Progenitor cell of endocrine pancreas (in vitro differentiated cells): ENCODE data around the gene EFNA2.

DNA sequence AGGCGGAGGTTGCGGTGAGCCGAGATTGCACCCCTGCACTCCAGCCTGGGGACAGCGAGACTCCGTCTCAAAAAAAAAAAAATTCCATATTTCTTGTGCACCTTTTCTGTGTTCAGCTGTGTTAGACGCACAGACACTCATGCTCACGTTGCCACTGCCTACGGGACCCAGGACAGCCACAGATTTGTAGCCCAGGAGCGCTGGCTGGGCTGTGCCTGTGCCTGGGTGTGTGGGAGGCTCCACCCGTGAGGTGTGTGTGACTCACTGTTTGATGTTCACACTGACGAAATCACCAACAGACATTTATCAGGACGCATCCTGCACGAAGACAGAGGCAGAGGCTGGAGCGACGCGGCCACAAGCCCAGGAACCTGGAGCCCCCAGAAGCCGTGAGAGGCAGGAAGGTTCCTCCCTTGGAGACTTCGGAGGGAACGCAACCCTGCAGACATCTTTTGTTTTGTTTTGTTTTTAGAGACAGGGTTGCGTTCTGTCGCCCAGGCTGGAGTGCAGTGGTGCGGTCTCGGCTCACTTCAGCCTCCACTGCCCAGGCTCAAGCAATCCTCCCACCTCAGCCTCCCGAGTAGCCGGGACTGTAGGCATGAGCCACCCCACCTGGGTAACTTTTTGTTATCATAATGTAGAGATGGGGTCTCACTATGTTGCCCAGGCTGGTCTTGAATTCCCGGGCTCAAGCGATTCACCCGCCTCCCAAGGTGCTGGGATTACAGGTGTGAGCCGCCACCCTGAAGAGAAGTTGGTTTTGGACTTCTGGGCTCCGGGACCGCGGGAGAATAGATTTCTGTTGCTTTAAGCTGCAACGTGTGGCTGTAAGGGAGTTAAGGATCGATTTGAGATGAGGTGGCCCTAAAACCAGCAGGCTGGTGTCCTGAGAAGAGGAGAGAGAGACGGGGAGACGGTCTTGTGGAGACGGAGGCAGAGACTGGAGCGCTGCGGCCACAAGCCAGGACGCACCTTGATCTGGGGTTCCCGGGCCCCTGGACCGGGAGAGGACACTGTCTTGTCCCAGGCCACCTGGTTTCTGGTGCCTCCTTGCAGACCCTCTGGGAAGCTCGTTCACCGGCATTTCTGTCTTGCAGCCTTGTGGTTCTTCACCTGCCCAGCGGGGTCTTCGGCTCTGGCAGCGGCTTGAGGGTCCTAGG is 24.9 kb upstream of the WDR18 start:
- PRO-cap = no peak

DNA sequence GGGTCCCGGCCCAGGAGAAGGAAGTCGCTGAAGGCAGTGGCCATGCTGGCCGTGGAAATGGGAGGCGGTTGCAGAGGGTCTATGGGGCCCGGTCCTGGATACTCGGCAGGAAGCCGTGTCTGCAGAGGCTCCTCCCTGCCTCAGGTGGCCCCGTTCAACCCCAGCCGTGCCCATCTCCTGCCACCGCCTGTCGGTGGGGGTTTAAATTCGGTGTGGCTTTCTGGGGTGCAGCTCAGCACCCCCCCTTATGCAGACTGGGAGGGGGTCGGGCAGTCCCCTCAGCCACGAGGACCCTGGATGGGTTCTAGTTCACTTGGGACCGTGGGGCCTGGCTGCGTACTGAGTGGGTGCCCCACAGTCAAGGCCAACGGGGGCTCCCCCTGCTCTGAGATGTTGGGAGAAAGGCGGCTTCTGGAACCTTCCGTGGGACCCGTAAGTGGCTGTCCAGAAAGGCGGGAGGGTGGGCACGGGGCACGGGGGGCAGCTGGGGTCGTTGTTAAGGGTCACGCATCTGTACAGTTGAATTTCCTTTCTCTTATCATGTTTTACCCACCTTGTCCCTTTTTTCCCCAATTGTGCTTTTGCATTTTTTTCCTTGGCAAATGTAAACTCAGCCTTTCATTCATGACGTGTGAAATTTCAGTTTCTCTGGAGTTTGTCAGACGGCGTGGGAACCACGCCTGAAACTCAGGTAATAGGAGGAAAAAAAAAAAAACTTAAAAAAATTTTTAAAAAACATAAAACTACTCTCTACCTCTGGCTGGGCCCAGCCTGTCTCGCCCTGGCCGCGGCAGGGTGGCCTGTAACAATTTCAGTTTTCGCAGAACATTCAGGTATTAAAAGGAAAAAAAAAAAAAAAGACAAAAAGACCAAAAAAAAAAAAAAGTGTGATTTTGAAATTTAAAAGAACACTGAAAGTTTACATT is 9.0 kb upstream of the WDR18 start:
- PRO-cap = no peak

DNA sequence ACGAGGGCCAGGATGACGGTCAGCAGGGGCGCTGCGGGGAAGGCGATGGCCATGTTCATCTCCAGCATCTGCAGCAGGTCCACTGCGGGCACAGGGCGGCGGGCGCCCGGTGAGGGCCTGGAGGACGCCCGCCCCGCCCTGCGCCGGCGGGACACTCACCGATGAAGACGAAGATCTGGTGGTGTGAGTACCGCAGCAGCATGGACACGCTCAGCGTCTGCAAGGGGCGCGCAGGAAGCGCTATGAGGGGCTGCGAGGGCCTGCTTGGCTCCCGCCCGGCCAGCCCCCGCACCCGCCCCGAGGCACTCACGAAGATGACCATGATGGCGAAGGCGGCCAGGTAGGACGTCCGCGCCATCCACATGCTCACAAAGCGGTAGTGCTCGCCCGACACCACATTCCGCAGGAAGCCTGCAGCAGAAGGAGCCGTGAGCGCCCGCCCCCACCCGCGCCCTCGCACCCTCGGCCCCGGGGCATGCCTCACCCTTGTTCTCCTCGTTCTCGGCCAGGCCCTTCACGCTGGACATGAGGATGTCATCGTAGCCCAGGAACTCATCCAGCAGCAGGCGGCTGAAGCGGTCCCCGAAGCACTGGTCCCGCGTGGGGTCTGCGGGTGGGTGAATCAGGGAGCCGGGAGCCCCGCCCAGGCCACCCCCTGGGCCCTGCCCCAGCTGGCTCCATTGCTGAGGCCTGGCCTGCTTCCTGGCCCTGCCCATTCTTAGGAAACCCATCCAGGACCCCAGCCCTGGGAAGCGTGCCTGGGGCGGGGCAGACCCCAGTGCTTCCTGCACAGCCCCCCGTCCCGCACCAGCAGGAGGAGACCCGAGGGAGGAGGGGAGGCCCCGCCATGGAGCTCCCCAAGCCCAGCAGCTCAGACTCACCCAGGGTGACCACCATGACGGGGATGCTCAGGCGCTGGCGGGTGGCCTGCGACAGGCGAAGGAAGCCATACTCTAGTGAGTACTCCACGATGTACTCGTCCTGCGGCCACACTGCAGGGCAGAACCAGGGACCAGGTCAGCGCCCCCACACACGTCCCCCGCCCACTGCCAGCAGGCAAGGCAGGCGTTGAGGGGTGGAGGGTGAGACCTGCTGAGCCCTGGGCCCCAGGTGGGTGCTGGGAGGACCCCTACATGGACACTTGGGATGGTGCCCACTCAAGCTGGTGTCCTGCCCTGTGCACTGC is 8.9 kb downstream of the TMEM259 start:
- PRO-cap = no peak

DNA sequence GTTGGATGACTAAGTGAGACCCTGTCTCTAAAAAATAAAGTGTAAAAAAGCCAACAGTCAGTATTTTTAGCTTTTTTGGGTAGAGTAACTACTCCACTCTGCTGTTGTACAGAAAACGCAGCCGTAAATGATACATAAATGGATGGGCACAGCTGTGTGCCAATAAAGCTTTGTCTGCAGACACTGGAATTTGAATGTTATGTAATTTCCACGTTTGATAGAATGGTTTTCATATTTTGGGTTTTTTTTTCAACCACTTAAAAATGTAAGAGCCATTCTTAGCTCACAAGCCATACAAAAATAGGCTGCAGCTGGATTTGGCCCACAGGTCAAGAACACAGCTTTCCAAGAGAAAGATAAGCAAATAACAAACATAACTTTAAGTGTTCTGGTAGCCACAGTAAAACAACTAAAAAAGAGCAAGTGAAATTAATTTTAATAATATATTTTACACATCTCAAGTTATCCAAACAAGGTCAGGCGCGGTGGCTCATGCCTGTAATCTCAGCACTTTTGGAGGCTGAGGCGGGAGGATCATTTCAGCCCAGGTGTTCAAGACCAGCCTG is 1.8 kb upstream of the TMEM259 start:
- PRO-cap = no peak

DNA sequence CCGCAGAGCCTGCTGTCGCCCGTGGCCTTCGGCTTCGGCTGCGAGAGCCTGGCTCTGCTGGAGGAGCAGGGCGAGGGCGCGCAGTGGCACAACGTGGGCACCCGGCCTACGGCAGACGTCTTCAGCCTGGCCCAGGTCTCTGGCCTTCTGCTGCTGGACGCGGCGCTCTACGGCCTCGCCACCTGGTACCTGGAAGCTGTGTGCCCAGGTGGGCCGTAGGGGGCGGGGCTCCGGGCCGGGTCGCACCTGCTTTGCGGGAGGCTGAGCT is 7.5 kb downstream of the ABCA7 start:
- PRO-cap = no peak

- PRO-cap = no peak
Observed at GRCh38 chr19:1076921-1077525, 10.1 kb downstream of the ARHGAP45 start.

DNA sequence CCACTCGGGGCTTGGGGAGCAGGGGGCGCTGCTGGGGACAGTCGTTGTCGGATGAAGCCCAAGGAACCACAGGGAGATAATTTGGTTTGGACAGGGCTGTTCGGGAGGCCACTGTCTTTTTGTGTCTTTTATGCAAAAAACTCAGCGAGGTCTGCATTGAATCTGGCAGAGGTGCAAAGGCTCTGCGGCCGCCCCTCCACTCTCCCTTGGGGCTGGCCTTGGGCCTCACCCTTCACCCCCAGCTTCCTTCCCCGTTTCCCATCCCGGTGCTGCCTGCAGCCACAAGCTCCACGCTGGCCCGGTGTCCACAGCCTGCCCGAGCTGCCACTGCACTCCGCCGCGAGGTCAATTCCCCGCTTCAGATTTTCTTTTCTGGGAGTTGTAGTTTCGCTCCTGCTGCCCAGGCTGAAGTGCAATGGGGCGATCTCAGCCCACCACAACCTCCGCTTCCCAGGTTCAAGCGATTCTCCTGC is 11.8 kb downstream of the POLR2E start:
- PRO-cap = no peak

DNA sequence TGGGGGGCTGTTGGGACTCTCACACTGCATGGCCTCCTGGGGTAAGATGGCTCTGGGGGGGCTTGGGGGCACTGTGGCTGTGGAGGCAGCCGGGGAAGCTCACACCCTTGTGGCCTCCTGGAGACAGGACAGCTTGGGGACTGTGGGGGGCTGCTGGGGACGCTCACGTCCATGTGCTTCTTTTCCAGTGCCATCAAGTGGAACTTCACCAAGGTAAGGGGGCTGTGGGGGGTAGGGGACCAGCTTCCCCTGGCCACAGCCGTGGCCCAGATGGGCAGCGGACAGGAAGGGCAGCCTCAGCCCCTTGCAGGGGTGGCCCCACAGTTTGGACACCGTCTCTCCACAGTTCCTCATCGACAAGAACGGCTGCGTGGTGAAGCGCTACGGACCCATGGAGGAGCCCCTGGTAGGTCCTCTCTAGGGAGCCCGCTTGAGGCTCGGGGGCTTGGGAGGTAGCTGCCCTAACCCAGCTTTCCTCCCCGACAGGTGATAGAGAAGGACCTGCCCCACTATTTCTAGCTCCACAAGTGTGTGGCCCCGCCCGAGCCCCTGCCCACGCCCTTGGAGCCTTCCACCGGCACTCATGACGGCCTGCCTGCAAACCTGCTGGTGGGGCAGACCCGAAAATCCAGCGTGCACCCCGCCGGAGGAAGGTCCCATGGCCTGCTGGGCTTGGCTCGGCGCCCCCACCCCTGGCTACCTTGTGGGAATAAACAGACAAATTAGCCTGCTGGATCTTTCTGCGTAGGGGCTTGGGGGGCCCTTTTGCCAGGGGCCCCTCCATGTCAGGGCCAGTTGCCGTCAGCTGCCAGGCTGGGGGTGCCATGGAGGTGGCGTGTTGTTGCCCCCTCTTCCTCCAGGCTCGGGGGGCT is 2.5 kb downstream of the GPX4 start:
- PRO-cap = no peak

GRCh38 chr19:1113268-1114096 is 9.7 kb downstream of the GPX4 start:
- PRO-cap = no peak

- PRO-cap = no peak
Observed at GRCh38 chr19:1130437-1131667, 27.1 kb downstream of the GPX4 start.

- PRO-cap = no peak
Observed at GRCh38 chr19:1154093-1154569, 19.9 kb downstream of the SBNO2 start.

DNA sequence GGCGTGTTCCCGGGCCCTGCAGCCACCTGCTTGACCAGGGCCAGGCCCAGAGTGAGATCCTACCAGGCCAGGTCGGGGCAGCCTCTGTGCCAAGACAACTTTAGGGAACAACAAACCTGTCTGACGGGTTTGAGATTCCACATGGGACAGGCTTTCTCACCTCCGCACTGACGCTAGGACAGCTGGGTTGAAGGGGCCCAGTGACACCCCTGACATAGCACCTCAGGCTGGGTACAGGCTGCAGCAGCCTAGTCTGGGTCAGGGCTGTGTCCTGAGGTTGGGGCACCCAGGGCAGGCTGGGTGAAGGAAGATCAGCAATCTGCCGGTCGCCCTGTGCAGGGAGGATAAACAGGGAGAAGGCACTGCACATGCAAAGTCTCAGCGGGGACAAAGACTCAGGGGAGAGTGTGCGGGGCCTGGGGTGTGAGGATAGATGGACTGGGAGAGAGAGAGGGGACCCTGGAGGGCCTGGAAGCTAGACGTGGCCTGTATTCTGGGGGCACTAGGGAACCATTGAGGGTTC is 7.7 kb upstream of the SBNO2 start:
- PRO-cap = no peak

GRCh38 chr19:1251354-1251695 is 2.9 kb downstream of the MIDN start:
- PRO-cap = bidirectional peak, plus-strand start at chr19:1251585, minus-strand start at chr19:1251432

DNA sequence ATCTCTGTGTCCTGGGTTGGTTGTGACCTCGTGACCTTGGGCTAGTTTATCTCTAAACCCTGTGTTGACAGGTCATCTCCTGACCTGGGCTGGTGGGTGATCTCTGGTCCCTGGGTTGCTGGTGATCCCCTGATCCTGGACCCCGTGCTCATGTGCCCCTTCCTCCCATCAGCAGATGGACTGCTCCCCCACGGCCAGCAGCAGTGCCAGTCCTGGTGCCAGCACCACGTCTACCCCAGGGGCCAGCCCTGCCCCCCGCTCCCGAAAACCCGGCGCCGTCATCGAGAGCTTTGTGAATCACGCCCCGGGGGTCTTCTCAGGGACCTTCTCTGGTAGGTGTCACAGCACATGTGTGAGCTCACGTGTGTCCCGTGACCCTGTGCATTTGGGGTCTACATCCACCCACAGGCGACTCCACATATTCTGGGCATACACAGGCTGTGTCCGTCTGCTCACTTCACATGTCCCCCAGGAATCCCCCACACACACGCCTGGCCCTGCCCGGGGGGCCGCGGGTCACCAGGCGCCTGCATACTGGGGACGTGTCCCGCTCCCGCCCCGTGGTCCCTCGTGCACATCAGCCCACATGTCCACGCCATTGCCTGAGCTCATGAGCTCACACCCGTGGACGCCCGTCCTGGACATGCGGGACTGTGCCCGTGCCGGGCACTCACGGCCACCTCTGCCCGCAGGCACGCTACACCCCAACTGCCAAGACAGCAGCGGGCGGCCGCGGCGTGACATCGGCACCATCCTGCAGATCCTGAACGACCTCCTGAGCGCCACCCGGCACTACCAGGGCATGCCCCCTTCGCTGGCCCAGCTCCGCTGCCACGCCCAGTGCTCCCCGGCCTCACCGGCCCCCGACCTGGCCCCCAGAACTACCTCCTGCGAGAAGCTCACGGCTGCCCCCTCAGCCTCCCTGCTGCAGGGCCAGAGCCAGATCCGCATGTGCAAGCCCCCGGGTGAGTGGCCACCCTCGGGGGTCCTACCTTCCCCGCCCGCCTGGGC is 6.7 kb downstream of the MIDN start:
- PRO-cap = no peak

DNA sequence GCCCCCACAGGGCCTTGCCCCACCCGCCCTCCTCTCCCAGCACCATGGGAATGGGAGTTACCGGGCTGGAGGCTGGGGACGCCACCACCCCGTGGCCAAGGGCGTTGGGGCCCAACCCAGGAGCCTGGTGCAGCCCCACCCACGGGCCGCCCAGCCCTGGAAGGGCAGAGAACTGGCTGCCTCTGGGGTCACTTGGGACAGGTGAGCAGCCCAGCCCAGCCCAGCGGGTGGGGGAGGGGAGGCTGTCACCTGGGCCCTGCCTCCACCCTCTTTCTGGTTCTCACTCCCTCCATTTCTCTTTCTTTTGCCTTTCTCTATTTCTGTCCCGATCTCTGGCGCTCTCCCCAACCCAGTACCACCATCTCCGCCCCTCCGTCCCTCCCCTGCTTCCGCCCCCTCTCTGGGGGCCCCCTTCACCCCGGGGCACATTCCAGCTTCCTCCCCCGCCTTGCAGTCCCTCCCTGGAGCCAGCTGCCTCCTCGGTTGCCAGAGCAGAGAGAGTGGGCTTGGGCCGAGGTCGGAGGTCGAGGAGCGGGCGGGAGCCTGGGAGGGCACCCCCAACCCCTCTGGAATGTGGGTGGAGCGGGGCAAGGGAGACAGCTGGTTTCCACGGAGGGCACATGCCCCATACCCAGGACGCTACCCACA is 6.7 kb upstream of the CIRBP start:
- PRO-cap = unidirectional peak, plus-strand start at position 494 of the sequence

GRCh38 chr19:1273874-1274335 is 1.4 kb upstream of the FAM174C start:
- PRO-cap = no peak

- PRO-cap = unidirectional peak, plus-strand start at chr19:1285512; unidirectional peak, plus-strand start at chr19:1285588; bidirectional peak, plus-strand start at chr19:1285925, minus-strand start at chr19:1285924; bidirectional peak, plus-strand start at chr19:1286113, minus-strand start at chr19:1285984; unidirectional peak, minus-strand start at chr19:1286215
Observed at GRCh38 chr19:1285213-1286469, at the start of gene EFNA2. TSS of gene EFNA2 (plus strand) at chr19:1285873.

DNA sequence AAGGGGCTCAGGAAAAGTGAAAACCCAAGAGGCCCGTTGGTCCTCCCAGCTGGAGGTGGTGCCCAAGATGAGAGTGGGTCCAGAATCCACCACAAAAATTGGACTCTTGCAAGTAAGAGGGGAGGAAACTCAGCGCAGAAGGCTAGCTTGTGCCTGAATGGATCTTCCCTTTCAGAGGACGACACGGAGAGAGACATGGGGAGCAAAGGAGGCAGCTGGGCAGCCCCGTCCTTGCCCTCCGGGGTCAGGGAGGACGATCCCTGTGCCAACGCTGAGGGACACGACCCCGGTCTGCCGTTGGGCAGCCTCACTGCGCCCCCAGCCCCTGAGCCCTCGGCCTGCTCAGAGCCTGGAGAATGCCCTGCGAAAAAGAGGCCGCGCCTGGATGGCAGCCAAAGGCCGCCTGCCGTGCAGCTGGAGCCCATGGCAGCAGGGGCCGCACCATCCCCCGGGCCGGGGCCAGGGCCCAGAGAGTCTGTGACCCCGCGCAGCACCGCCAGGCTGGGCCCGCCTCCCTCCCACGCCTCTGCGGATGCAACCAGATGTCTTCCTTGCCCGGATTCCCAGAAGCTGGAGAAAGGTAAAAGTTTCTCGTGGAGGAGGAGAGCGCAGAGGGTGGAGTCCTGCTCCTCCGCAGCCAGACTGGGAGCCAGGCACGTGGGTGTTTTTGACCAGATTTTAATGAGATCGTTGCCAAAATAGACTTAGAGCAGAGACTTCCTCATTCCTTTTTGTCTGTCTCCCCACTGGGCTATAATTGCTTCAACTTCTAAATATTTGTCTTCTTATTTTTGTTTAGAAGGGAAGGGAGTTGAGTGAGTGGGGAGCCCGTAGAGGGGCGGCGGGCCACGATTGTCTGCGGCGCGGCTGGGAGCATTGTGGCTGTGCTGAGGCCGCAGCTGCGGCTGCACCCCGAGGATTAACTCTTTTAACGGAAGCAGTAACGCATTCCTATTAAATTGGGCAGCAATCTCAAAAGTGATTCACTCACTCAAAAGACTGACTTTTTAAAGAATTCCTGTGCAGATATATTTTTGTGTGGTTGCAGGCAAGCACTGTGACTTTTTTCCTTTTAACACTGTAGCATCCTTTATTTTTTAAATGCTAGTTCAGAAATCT is 6.1 kb downstream of the PWWP3A start:
- PRO-cap = no peak

GRCh38 chr19:1373306-1373903 is 10.3 kb upstream of the NDUFS7 start:
- PRO-cap = no peak

DNA sequence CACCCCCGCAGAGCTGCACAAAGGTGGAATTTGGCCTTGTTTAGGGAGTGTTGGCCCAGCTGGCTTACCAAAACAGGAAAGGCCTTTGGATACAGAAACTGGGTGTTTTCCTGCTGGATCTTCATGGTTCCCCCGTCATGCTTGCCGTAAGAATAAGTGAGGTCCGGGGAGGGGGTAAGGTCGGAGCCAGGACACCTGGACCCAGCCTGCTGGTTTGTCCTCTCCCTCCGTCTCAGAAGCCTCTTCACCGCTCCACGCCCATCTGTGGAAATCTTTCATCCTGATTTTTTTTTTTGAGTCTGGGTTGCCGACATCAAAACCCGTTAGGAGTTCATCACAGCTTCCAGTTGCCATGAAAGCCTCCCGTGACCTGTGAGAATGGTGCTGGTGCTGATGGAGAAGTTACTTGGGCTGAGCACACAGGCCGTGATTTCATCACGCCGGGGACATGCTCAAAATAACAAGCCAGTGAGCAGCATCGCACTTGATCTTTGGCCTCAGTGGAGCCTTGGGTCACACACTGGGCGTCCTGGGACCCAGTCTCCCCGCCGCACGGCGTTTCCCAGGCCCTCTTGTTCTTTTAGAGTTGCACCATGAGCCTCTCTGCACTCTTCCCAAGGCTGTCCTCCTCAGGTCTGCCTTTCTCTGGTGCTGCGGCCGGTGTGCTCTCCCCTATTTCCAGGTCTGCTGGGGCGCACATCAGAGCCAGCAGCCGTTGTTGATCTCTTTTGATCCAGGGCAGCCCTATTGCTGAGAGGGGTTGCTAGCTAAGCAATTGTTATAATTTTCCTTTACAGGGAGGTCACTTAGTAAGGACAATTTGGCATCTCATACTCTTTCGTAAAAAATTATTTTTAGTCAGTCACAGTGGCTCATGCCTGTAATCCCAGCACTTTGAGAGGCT is 9.6 kb upstream of the NDUFS7 start:
- PRO-cap = no peak